Sciatic nerve (tissue), 1 donor: ENCODE results near the gene TFIP11.

- PRO-cap: no peak
Observed at GRCh38 chr22:25081204-25081788, 118.4 kb upstream of the CRYBB3 start.

DNA sequence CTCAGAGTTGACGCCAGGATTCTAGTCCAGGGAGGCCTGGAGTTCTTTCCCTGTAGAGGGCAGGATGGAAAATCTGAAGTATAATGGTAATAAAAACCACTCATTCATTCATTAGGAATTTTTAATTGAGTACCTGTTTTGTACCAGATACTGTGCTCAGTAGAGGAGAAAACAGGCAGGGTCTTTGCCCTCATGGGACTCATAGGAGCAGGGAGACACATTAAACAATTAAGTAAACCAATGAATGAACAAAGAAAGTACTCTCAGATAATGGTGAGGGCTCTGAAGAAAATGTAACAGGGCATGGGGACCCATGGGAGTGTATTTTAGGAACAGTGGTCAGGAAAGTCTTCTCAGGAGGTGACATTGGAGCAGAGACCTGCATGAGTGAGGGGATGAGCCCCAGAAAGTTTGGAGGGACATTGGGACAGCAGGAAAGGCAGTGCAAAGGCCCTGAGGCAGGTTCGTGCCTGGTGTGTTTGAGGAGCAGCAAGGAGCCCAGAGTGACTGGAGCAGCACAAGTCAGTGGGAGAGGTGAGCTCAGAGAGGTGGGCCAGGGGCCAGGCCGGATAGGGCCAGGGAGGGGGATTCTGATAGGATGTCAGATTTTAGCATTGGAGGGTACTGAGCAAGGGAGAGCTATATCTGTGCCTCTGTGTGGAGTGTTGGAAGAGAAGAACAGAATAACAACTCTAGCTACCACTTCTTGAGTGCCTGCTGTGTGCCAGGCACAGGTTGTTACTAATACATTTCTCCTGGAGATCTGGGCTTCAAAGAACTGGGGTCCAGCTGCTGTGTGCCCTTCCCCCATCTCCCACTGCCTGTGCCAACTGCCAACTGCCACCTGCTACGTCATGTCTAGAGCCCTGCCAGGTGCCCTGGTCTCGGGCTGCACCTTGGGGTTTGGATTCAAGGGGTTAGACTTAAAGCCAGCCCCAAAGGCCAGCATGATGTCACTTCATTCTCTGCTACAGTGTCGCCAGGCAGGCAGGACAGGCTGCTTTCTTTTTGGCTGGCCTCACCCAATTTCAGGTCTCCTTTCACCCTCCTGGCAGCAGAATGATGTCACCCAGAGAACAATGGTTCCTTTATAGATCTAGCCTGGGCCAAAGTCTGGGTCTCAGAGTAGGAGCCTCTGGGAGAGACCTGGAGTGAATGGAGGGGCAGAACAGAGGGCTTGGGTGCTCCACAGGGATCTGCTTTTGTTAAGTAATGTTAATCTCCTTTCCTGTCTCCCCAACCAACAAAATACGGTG is 79.9 kb upstream of the CRYBB3 start:
- PRO-cap: unidirectional peak, plus-strand start at position 973 of the sequence

- PRO-cap: no peak
Observed at GRCh38 chr22:25130464-25131069, 69.1 kb upstream of the CRYBB3 start.

DNA sequence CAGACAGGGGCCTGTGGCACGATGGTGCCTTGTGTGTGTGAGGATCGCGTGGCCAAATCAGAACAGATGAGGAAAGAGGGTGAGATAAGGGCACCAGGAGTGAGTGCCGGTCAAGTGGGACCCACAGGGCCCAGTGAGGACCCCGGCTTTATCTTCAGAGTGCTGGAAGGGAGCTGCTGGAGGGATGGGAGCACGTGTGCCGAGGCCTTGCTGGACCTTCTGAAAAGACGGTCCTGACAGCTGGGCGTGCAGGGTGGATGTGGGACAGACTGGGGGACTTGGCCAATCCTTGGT is 38.3 kb upstream of the CRYBB3 start:
- PRO-cap: no peak

DNA sequence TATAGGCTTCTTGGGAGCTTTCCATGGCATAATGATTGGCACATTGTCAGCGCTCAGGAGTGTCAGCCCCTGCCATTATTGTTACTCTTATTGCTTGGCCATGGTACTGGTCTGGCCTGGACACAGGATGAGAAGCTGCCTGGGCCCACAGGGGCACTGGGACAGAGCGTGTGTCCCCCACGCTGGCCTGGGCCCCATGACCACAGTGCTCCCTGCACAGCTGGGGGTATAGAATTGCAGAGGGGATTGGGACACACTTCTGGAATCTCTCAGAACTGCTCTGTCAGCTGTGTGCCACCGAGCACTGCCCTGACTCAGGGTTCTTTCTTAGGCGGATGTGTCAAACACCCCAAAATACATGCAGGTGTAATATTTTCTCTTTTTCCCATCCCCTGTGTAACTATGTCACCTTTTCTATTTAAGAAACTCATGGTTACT is 37.5 kb upstream of the CRYBB3 start:
- PRO-cap: no peak

DNA sequence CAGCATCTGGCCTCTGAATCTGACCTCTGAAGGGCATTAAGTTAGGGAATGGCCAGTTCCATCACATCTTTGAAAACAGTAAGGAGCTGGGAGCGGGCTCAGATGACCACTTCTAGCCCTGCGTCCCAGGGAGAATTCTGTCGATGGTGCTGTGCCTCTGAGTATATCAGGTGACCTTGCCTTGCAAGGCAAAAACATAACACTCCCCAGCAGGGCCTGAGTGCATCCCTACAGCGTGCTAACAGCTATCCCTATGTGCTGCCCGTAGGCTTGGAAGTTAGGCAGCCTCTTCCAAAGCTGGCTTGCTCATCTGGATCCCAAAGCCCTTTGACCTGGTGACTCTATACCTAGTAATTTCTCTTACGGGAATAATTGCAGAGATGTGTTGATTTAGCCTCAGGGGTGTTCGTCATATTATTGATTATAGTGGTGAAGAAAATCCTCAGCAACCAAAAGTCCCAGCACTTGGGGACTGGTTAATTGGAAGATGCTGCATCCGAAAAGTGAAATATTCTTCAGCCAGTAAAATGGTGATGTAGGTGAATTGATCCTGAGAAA is 32.6 kb upstream of the CRYBB3 start:
- PRO-cap: no peak

DNA sequence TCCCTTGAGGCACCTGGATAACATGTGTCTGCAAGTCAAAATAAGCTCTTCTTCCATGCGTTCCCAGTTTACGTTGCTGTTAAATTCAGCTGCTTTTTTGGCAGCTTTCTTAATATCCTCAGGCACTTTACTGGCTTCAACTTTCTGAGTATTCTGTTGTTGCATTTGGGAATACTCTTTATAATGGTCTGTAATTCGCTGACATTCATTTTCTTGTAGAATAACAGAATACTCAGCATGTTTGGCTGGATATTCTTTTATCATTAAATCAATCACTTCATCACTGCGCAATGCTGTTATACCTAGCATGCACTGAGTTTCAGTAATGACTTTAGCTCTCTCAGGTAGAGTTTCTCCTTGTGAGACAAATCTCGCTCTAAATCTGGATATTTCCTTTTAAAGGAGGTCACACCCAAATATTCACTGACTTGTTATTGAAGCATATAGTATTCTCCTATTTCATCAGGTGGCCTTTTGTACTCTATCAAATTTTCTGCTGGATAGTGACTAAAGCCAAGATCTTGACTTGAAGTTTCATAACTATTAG is 130.5 kb downstream of the CRYBB2 start:
- PRO-cap: no peak

DNA sequence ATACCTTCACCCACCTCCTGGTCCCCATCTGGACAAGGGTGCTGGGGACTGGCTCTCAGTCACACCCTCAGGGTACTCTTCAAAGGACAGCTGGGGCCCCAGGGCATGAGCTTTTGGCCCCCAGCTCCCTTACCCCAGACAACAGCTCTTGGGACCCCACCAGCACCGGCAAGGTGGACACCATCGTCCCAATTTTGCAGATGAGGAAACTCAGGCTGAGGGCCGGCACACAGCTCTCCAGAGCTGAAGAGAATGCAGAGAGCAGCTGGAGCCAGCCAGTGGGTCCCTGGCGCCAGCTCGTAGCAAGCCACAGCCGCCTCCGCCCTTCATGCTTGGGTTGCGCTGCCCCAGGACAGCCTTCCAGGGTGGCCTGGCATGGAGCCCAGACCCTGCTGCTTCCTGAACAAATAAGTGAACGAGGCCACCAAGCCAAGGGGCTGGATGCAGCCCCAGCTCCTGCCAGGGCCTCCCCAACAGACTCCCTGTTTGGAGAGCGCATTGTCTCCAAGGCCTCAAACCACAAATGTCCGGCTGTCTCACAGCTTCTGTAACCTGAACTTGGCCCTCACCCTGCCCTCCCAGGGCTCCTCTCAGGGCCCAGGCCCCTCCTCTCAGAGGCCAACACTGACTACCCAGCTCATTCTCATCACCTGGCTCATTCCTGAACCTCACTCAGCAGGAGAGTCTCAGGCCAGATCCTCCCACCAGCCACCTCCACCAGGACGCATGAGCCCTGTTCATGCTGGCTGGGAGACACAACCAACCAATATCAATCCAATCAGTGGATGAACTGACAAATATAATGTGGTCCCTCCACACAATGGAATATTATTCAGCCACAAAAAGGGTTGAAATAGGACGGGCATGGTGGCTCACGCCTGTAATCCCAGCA is 163.6 kb upstream of the GRK3 start:
- PRO-cap: no peak

GRCh38 chr22:25405083-25405831 is 159.2 kb upstream of the GRK3 start:
- PRO-cap: bidirectional peak, plus-strand start at chr22:25405487, minus-strand start at chr22:25405389

DNA sequence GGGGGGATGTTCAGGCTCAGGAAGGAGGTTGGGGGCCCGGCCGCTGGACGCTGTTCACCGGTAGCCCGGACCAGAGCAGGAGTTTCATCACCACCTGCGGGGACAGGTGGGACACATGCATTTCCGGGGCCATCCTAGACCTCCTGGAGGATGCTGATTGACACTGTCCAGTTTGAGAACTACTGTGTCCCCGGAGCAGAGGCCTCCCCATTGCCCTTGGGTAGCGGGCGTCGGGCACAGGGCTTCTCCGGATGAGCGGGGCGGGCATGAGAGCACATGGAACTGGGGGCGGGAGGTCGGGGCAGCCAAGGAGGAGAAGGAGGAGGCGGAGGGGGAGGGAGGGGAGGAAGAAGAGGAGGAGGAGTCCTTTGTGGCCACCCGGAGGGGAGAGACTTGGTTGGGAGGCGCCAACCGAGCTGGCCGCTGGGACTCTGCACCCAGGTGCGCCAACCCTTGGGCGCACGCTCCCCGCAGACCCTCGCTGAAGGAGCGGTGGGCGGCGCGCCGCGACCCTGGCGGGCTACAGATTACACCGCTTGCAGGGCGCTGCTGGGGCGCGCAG is 143.9 kb upstream of the GRK3 start:
- PRO-cap: unidirectional peak, plus-strand start at position 391 of the sequence

- PRO-cap: no peak
Observed at GRCh38 chr22:25526880-25527286, 37.6 kb upstream of the GRK3 start.

GRCh38 chr22:25539238-25539694 is 25.2 kb upstream of the GRK3 start:
- PRO-cap: no peak

DNA sequence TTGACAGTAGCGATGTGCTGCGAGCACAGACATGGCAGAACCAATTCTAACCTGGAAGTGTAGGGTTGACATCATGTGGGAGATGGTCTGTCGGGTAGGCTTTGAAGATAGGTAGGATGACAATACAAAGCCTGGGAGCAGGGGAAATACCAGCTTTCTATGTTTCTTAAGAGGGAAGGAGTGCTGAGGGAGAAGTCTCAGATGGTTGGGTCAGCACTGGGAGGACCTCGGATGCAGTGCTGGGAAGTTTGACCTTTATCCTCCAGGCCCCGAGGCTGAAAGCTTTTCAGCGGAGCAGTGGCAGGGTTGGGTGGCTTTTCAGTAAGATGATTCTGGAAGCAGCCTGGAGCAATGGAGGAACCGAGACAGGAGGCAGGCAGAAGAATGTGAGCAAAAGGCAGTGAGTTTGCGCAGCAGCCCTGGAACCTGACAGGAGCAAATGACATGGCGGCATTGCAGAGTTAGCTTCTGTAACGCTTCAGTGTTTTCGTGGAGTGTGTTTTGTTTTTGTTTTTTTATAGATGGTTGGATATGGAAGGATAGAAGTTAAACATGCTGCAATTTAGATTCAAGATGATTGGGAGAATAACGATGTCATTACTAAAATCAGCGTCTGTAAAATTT is 43.5 kb upstream of the MYO18B start:
- PRO-cap: no peak

DNA sequence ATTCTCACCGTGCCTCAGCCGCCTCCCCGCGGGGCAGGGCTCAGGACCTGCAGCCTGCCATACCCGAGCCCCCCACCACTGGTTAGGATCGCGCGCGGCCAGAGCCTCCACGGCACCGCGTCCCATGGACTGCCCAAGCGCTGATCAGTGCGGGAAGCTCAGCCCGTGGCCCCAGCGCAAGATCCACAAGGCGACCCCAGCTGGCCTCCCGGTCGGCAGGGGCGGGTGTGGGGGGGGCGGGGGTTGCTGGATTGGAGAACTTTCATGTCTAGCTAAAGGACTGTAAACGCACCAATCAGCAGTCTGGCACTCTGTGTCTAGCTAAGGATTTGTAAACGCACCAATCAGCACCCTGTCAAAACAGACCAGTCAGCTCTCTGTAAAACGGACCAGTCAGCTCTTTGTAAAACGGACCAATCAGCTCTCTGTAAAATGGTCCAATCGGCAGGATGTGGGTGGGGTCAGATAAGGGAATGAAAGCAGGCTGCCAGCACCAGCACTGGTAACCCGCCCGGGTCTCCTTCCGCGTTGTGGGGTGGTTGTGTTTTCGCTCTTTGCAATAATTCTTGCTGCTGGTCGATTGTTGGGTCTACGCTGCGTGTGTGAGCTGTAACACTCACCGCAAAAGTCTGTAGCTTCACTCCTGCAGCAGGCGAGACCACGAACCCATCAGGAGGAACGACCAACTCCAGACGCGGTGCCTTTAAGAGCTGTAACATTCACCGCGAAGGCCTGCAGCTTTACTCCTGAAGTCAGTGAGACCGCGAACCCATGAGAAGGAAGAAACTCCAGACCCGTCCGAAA is 11.2 kb downstream of the MYO18B start:
- PRO-cap: no peak

- PRO-cap: no peak
Observed at GRCh38 chr22:25873188-25873387, 131.1 kb downstream of the MYO18B start.

DNA sequence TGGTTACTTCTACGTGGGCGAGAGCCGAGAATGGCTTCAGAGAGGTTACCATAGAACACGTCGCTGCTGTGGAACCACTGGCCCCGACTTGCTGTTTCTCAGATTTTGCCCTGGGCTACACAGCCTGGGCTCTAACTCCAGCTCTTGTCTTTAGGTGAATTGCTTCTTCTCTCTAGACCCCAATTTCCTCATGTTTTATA is 80.6 kb upstream of the SEZ6L start:
- PRO-cap: no peak

DNA sequence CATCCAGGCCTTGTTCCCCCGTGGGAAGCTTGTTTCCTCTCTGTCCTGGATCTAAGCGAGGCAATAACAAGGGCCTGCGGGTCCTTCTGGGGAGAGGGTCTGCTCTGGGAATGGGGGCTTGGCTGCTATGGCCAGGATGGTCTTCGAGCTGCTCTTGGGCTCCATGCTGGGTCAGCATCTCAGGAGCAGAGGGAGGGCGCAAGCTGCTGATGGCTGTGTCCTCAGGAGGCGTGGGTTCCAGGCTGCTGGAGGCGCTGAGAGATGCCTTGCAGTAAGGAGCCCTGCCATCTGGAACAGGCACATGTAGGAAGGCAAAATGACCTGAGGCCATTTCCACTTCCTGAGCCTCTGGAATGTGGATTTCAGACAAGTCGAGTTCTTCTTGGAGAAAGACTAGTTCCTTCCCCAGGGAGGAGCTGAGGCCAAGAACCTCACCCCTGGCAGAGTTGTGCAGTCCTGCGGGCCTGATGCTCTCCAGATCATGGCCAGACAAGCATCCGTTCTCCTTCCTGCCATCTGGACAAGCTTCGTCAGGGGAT is 19.4 kb downstream of the HPS4 start:
- PRO-cap: no peak

GRCh38 chr22:26511920-26512746 is at the start of gene TFIP11:
TFIP11 (minus strand) TSS chr22:26512473.
- PRO-cap: bidirectional peak, plus-strand start at chr22:26512503, minus-strand start at chr22:26512473

GRCh38 chr22:26742351-26742949 is 120.7 kb downstream of the CRYBA4 start:
- PRO-cap: no peak

GRCh38 chr22:26939464-26939778 is 317.7 kb downstream of the CRYBA4 start:
- PRO-cap: no peak